Metastatic Breast Carcinoma in the Ovary (tissue), 3 donors: ENCODE measurements around a stretch of chr20.

- PRO-cap, 3 experiments, result no peak in any of the 3 experiments
Measured at GRCh38 chr20:64188679-64189623, 24.7 kb downstream of the MYT1 start.

- PRO-cap, 3 experiments, result no peak in any of the 3 experiments
Measured at GRCh38 chr20:64189624-64190378, 25.5 kb downstream of the MYT1 start.

DNA sequence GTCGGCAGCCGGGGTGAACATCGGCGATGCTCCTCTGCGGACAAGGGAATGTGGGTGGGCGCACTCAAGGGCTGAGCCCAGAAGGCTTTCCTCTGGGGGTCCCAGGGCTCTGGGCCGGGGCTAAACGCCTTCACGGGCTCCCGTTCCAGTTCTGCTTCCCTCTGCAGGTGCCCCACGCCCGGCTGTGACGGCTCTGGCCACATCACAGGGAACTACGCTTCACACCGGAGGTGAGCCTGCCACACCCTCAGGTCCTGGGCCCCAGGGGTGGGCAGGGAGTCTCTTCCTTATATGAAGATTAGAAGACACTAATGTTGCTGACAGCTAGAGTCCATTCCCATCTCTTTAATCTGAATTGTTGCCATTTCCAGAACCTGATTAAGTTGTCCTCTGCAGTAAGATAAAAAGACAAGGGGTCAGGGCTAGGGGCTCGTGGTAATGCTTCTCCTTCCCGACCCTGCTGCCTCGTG lies 28.3 kb upstream of the PCMTD2 start:
- PRO-cap, 3 experiments, result no peak in any of the 3 experiments

DNA sequence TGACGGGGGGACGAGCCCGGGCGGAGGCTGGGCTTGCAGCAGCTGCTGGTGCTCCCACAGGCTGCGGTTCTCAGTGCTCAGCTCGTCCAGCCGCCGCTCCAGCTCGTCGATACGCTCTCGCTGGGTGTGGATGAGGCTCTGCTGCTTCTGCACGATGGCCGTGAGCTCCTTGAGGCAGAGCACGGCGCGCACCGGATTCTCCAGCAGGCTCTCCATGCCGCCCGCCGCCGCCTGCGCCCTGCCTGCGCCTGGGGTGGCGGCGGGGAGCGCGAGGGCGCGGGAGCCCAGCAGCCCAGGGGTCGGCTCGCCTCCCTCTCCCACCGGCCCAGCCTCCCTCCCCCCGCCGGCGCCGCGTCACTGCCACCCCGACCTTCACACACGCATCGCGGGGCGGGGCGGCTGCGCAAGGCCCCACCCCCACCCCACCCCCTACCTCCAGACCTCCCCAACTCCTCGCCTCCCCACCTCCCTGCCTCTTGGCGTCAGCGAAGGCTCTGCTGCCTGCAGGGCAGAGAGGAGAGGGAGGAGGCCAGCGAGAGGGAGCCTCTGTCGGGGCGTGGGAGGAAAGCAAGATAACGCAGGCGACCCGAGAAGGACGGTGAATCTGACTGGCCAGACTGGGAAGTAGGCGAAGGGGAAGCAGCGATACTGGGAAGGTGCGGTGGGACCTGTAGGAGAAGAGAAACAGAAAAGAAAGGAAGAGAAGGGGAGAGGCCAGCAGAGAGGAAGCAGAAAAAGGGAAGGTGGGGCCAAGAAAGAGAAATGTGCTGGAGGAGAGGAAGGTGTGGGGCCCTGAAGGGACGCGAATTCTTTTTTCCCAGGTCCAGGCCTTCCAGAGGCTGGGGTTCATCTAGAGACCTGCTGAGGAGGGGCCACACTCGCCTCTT lies 72.5 kb downstream of the PCMTD2 start:
- PRO-cap, 3 experiments, result no peak in any of the 3 experiments